ENCODE measurements around the genes HERC2, GOLGA6L7 and TRPM1.

DNA sequence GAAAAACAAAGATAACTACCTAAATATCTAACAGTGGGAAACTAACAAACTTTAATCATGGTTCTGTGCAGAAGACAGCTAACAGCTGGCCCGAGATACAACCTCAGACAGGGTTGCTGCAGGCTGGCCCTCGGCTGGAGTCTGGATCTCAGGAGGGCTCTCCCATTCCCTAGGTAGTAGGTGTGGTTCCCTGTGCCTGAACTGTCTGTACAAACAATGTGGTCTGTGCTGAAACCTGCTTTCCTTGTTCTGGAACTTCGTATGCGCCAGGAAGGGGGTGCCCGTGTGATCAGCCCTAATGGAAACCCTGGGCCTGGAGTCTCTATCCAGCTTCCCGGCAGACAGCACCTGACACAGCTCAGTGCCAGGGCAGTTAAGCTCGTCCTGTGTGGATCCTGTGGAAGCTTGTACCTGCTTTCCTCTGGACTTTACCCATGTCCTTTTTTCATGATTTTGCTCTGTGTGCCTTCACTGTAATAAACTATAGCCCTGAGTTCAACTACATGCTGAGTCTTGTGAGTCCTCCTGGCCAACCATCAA, 99.4 kb downstream of the HERC2 start:
- PRO-cap = no peak

DNA sequence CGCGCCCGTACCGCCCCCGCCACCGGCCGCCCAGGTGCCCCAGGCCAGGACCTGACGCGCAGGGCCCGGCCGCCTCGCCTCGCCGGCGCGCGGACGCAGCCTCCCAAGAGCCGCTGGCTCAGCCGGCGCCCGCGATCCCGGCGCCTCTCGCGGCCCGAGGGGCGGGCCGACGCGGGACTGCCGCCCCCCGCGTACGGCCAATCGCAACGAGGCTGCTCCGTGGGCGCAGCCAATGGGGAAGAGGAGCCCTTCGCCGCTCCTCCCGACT, at the start of gene HERC2:
Gene HERC2 (minus strand): TSS at position 156 of the 268 bp plus-strand sequence.
- PRO-cap = no peak

- PRO-cap = no peak
Observed at GRCh38 chr15:28509130-28509572, 23.6 kb downstream of the GOLGA8G start.

- PRO-cap = no peak
Observed at GRCh38 chr15:28789503-28790445, 58.7 kb downstream of the GOLGA6L7 start.

GRCh38 chr15:28848457-28848813, at the start of gene GOLGA6L7:
GOLGA6L7 (minus strand) TSS chr15:28848644.
- PRO-cap = no peak

DNA sequence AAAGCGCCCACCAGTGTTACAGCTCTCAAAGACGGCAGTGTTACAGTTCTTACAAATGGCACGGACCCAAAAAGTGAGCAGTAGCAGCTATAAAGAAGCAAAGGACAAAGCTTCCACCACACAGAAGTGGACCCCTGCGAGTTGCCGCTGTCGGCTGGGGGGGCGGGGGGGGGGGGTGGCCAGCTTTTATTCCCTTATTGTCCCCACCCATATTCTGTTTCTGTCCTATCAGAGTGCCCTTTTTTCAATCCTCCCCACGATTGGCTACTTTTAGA, 86.5 kb upstream of the ENTREP2 start:
- PRO-cap = no peak

GRCh38 chr15:29888520-29889061, 66.3 kb upstream of the TJP1 start:
- PRO-cap = unidirectional peak, plus-strand start at chr15:29888905

DNA sequence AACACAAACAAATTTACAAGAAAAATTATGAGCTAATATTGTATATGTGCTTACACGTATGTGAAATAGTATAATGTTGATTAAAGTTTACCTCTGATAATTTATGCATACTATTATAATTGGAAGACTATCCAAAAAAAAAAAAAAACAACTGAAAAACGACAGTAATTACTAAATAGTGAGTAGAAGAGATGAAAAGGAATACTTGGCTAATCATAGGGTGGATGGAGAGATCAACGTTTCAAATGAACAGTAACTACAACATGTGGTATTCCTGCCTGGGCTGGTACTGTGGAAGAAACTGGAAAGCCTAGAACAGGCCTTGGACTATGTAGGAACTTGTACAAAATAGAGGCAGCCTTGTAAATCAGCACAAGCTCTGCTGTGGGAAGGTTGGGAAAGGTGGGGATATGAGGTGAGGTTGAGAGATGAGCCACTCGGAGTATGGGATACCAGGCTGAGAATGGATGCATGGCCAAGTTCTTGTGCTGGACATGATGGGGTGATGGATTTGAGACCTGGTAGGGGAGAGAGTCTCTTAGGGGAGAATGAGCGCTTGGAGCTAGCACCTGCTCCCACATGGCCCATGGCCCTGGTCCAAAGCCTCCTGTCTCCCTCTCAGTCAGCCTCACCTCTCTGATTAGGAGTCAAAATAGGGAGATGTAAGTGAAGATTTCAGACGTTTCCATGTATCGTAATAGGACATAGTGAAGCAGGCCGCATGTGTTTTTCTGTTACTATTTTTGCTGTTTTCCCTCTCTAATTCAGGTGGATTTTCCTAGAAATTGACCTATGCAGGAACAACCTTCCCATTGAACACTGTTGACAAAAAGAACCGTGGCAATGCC, 74.4 kb downstream of the GOLGA8H start:
- PRO-cap = no peak

- PRO-cap = no peak
Observed at GRCh38 chr15:31079053-31080139, 22.1 kb downstream of the TRPM1 start.

GRCh38 chr15:31088129-31088500, 13.4 kb downstream of the TRPM1 start:
- PRO-cap = unidirectional peak, plus-strand start at chr15:31088316

DNA sequence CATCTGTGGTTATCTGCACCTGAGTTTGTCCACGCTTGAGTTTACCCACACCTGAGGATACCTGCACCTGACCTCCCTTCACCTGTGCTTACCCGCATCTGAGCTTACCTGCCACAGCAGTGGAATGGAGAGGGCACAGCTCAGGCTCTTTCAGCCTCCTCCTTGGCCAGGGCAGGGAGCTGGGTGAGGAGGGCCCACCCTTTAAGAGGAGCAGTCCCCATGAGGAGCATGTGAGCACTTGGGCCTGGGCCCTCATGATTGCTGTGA, at the start of gene TRPM1:
Gene TRPM1 (minus strand): TSS at position 177 of the 267 bp plus-strand sequence.
- PRO-cap = no peak

DNA sequence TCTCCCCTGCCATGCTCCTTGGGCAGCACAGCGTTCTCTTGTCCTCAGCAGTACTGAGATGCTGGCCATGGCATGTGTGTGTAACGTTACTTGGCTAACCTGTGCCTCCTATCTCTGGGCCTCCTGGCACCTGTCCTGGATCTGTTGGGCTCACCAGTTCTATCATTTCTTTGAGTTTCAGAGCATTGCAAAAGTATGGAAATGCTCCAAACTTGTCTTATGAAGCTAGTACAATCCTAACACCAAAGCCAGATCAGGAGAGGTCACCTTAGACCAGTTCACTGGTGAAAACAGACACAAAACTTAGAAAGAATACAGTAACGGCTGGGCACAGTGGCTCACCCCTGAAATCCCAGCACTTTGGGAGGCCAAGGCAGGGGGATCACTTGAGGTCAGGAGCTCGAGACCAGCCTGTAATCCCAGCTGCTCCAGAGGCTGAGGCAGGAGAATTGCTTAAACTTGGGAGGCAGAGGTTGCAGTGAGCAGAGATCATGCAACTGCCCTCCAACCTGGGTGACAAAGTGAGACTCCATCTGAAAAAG, 62.3 kb upstream of the TRPM1 start:
- PRO-cap = no peak

- PRO-cap = no peak
Observed at GRCh38 chr15:31254247-31254667, 72.4 kb upstream of the KLF13 start.

GRCh38 chr15:31376402-31377540, 50.1 kb downstream of the KLF13 start:
- PRO-cap = no peak

DNA sequence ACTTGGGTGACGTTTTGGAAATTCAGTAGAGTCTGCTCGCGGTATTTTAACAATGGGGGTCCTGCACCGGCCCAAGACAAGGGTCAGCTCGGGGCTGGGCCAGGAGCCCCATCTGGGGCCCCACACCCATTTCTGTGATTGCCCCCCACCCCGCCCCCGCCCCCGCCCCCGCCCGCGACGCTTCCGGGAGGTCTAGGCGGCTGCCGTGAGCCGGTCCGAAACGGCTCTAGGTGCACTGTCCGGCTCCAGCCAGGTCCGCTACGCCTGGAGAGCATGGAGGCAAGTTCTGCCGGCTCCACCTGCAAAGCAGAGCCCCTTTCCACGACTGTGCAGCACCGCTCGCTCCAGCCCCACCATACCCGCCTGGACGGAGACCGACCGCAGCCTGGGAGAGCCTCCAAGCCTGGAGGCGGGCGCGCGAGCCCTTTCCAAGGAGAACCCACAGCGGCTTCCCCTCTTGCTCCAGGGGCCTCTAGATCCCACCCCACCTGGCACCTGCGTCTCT, 66.1 kb downstream of the KLF13 start:
- PRO-cap = unidirectional peak, minus-strand start at position 329 of the sequence

GRCh38 chr15:31397649-31398494, 71.2 kb downstream of the KLF13 start:
- PRO-cap = no peak

GRCh38 chr15:31434062-31435312, 107.9 kb downstream of the KLF13 start:
- PRO-cap = no peak

DNA sequence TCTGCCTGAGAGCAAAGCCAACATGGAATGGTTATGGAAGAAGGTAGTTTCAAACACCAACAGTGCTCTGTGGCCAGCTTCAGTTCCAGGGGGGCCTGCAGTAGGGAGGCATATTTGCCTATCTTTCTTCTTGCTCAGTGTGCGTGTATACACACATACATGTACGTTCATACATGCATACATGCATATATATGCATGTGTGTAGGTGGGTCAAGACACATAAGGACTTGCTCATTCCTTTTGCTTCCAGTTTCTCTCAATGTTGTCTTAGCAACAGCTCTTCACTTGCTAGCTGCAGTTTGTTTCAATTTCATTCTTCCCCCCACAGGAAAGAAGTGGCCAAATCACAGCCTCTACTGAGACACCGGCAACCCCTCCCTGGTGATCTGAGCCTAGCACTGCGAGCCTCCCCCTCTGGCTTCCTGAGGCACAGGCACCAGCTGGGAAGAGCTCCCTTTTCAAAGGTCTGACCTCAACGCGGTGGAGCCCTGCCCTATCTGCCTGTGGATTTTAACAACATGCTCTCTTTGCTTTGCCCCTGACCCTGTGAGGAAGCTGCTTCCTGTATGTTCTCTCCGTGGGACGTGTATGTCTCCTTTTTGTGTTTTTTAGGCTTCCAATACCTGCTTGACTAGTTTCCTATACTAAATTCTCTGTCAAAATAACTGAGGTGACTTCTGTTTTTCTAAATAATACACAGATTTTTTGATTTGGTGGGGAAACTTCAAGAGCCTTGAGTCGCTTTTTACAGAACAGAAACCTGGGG, 146.3 kb downstream of the KLF13 start:
- PRO-cap = no peak

DNA sequence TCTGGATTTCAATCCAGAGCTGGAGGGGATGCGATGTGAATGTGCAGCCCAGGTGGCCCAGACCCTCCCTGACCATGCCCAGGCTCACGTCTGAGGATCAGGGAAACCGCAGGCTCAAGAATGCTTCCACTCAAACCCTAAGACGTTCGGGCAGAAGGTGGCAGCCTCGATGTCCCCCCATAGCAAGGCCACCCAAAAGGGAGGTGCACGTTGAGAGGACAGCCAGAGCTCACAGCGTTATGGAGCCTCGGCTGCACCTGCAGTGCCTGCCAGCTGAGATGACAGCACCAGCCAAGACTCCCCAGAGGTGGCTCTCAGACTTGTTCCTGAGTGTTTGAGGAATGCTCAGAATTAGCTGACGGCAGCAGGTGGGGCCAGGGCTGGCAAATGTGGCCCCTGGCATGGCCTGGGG, 177.7 kb downstream of the KLF13 start:
- PRO-cap = no peak

GRCh38 chr15:32718376-32719120, 744 bp downstream of the GREM1 start:
- PRO-cap = no peak